Placental epithelial cell (primary cell): ENCODE results near the genes LAMA4 and MARCKS.

DNA sequence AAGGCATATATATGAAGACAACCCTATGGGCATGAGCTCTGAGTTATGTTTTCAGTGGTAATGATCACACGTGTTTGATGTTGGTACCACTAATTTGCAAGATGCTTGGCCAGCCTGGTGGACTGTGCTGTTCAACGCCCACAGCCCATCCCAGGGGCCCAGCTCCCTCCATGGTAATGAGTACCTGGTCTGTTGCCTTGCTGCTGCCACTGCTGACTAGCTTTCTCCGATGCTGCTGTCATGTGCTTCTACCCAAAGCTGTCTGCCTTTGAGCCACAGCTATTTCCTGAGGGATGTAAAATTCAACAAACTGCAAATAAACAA lies 54.9 kb downstream of the FYN start:
- CAGE, long polyA plus RNA = no peak

GRCh38 chr6:111818756-111819155 lies 54.5 kb downstream of the FYN start:
- CAGE, long polyA plus RNA = no peak

- CAGE, long polyA plus RNA = no peak
Observed at GRCh38 chr6:111976206-111976548, 77.7 kb upstream of the CCN6 start.

DNA sequence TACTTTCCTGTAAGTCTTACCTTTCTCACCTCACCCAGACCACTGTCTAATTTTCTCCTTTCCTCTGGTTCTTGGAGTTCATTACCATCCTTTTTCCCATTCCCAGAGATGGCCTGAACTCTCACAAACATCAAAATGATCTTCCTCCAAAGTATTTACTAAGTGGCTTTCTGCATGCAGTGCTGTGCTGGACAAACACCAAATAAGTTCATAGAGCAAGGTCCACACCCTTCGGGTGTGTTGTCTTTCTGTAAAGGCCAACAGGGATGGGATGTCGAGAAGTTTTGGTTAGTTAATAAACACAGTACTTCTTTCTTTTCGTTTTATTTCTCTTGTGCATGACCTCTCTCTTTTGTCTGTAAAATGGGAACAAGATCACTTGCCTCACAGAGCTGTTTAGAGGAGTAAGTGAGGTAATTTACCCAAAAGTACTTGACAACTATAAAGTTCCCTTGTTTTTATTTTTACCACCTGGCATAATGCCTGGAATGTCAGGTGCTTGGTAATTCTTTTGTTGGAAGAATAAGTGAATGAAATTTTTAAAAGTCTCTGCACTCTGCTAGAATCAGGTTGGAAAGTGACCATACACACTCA lies 22.9 kb upstream of the CCN6 start:
- CAGE, long polyA plus RNA = no peak

- CAGE, long polyA plus RNA = no peak
Observed at GRCh38 chr6:112086435-112086972, 778 bp downstream of the TUBE1 start.

DNA sequence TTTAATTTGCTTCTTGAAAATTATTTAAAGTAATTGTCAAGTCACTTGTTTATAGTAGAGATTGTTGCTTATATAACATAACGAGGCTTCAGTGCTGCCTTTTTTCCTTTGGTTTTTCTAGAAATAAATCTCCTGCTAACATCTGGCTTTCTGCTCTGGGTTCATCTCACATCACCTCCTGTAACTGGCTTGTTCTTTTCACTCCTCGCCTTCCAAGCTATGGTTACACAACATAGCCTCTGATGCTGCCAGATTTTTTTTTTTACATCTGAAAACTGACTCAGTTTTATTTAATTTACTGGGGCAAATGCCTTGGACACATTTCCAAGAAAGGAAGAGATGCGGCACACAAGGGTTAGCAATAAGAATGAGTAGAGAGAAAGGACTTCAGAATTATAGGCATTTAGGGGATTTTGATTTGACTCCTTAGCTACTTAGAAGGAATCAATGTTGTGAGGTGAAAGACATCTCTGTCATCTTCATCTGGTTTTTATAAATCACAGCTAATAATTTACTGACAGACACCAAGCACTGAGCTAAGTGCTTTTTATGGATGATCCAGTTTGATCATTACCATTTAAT lies 31.3 kb downstream of the LAMA4 start:
- CAGE, long polyA plus RNA = no peak

GRCh38 chr6:112253868-112254935 lies at the start of gene LAMA4:
Gene LAMA4, minus strand, starts transcription at chr6:112254567.
- CAGE, long polyA plus RNA = no peak

DNA sequence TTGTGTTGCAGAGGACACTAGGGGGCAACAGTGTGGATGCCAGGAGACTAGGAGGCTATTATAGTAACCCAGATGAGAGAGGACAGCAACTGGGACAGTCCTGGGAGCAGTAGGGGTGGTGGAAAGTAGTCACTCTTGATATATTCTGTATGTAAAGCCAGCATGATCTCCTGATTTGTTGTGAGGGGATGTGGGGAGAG lies 41.8 kb upstream of the LAMA4 start:
- CAGE, long polyA plus RNA = no peak

- CAGE, long polyA plus RNA = no peak
Observed at GRCh38 chr6:112689419-112689970, 342.4 kb downstream of the RFPL4B start.

GRCh38 chr6:113645196-113646053 lies 211.7 kb upstream of the MARCKS start:
- CAGE, long polyA plus RNA = no peak

- CAGE, long polyA plus RNA = no peak
Observed at GRCh38 chr6:113774356-113774804, 82.8 kb upstream of the MARCKS start.

DNA sequence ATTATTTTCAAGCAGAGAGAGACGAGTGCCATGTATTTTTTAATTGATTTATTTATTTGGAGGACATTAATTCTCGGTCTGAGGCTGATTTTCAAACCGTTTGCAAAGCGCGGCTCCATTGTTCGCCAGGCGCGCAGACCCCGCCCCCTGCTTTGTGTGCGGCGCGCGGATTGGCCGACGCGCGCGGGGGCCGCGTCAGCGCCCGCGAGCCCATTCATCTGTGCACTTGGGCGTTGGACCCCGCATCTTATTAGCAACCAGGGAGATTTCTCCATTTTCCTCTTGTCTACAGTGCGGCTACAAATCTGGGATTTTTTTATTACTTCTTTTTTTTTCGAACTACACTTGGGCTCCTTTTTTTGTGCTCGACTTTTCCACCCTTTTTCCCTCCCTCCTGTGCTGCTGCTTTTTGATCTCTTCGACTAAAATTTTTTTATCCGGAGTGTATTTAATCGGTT lies at the start of gene MARCKS:
TSS of gene MARCKS (plus strand) at position 223 of the 458 bp plus-strand sequence.
- CAGE, long polyA plus RNA = no peak

DNA sequence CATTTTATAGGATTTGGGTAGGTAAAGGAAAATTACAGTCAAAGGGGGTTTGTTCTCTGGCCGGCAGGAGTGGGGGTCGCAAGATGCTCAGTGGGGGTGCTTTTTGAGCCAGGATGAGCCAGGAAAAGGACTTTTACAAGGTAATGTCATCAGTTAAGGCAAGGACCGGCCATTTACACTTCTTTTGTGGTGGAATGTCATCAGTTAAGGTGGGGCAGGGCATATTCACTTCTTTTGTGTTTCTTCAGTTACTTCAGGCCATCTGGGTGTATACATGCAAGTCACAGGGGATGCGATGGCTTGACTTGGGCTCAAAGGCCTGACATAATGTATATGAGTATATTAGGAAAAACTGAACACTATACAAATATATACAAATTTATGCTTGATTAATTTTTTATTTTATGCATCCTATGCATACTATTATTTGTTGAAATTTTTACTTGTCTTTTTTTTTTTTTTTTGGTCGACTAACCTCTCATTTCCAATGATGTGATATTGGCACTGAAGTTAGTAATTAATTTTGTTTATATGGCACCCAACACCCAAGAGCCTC lies 85.2 kb upstream of the HS3ST5 start:
- CAGE, long polyA plus RNA = no peak

DNA sequence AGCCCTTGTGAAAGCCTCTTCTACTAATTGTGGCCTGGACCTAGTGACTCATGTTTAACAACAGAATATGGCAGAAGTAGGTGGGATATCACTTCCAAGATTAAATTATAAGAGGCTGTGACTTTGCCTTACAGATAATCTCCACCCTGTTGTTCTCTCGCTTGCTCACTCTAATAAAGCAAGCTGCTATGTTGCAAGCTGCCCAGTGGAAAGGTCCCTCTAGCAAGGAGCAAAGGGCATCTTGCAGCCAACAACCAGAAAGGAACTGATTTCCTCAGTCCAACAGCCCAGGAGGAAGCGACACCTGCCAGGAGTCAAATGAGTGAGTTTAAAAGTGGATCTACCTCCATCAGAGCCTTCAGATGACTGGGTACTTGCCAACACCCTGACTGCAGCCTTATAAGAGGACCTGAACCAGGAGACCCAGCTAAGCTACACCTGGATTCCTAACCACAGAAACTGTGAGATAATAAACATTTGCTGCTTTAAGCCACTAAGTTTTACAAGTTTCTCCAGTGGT lies 112.7 kb downstream of the FRK start:
- CAGE, long polyA plus RNA = no peak

- CAGE, long polyA plus RNA = no peak
Observed at GRCh38 chr6:116278056-116278390, 1.7 kb downstream of the TSPYL1 start.

DNA sequence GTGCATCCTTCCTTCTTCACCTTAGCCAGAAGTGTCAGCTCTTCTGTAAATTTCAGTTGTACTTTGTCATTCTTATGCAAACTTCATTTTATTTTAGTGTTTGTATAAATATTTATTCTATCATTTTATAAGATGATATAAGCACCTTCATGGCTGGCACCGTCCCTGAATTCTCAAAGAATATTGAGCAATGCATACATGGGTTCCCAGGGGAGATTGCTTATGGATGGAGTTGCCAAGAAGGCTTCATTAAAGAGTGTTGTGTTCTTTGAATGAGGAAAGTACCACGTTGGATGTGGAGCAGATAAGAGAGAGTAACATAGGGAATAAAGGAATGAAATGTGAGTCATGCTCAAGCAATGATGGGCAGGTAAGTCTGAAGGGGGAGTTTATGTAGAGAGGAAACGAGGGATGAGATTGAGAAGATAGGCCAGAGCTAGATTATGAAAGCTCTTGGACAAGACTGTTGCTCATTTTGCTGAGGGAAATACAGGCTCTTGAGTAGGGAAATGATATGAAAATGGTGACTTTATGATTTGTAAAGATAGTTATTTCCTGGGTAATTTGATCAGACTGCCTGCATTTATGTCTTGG lies 10.3 kb downstream of the DSE start:
- CAGE, long polyA plus RNA = no peak

DNA sequence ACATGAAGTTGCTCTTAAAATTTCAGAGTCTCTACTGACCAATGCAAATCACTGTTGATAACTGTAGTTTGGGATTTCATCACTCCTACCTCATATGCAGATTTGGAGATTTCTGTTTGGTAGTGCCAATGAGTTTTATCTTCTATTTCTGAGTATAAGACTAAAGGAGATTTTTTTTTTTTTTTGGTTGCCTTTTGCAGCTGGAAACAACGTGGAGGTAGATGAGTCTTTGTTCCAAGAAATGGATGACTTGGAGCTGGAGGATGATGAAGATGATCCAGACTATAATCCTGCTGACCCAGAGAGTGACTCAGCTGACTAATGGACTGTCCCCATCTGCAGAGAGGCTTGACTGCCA lies 21.5 kb downstream of the RWDD1 start:
- CAGE, long polyA plus RNA = no peak

GRCh38 chr6:116616601-116617052 lies 348 bp downstream of the RSPH4A start:
- CAGE, long polyA plus RNA = no peak

GRCh38 chr6:117485316-117485858 lies 2.9 kb downstream of the DCBLD1 start:
- CAGE, long polyA plus RNA = no peak

GRCh38 chr6:117531211-117531865 lies 48.9 kb downstream of the DCBLD1 start:
- CAGE, long polyA plus RNA = no peak